Heart (tissue), 3 donors: Measurements from ENCODE around the gene TRABD2A.

- RAMPAGE, long total RNA, 2 experiments: no peak in any of the 2 experiments
Observed at GRCh38 chr2:84880500-84881690, at the start of gene TRABD2A. TRABD2A (minus strand) TSS chr2:84881084.

DNA sequence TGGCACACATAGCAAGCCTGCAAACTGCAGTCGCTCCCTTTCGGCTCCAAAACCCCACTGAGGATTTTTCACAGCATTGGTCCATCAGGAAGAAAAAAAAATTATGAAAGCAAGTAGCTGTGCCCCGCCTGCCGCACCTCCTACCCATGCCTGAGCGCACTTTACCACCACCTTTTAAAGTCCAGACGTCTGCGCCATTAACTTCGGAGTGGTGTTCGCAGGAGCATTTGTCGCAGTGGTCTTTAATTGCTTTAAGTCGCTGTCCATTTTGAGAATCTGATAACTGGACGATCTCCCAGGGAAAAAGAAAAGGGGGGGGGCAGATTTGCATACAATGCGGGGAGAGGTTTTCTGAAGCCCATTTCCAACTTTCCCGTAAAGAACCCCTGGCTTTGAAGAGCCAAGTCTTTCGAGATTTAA lies 817 bp upstream of the TRABD2A start:
- RAMPAGE, long total RNA, 2 experiments: no peak in any of the 2 experiments

DNA sequence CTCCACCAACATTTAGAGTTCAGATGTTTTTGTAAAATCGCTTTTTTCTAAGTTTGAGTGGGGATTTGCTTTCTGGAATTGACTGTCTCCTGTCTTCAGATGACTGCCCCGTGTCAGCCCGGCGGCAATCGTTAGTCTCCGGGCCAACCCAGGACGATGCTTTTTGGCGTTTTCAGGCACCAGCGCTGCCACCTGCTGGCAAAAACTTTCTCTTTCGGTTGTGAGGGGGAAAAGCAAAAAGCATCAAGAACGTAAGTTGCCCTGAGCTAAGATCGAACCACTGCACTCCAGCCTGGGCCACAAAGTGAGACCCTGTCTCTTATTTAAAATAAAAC lies 1.2 kb upstream of the TRABD2A start:
- RAMPAGE, long total RNA, 2 experiments: no peak in any of the 2 experiments

DNA sequence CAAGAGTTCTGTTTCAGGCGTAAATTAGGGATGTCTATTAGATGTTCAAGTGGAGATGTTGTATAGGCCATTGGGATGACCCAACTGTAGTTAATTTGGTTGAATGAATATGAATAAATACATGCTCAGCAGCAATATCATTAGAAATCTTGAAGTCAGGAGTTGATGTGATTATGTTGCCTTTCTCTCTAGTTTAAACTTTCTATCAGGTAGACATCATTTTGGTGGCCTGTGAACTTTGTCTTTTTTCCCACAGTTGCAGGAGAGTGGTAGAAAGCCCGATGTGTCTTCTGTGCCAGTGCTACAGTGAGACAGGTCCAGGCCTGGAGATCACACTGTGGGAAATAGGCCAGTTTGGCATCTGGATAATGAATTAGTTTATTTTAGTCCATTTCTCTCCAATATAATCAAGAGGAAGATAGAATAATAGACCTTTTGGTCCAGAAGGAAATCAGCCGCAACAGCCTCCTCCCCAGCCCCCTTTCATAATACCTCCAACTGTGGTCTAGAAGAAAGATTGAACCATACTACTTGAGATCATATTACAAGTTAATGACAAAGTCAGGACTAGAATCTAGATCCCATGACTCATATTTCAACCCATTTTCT lies 20.4 kb downstream of the KCMF1 start:
- RAMPAGE, long total RNA, 2 experiments: no peak in any of the 2 experiments

GRCh38 chr2:85132888-85133185 lies 355 bp upstream of the TCF7L1 start:
- RAMPAGE, long total RNA, 2 experiments: no peak in any of the 2 experiments

DNA sequence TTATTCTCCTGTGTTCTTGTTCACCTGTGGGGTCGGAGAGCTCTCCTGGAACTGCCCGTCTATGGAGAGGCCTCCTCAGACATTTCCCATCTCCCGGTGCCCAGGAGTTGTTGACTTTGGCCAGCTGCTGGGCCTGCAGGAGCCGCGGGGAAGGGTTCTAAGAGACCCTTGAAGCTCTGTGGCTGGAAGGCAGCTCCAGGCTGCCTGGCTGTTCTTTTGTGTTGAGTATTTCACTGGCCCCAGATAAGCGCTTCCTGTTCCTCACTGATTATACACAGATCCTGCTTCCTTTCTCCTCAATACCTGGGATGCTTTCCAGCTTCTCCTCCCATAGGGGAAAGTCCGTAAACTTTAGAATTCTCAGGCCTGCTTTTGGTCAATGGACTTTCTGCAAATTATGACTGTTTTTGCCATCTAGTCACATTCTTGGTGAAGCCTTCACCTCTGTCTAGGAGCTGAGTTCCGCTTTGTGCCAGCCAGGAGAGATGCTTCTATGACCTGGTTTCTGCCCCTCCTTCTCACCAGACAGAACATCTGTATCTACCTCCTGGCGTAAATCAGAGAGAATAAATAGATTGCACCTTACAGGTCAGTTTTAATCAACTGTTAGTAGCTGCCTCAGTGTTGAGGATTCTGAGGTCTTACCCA lies 57.7 kb downstream of the TGOLN2 start:
- RAMPAGE, long total RNA, 2 experiments: no peak in any of the 2 experiments

DNA sequence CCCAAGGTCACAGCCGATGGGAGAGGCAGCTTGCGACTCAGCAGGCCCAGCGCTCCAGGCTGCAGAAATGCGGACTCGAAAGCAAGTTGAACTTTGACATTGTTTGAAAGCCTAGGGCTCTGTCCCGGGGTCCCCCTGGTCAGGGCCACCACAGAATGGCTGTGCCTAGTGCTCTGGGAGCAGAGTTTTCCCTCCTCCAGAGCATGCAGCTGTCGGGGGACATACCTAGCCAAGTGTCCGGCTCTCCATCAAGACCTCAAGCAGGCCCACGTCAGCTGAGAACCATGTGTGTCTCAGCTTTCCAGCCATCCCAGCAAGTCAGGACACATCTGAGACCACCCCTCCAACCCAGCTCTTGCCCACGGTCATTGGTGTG lies 53.6 kb downstream of the TGOLN2 start:
- RAMPAGE, long total RNA, 2 experiments: no peak in any of the 2 experiments

- RAMPAGE, long total RNA, 2 experiments: no peak in any of the 2 experiments
Observed at GRCh38 chr2:85288001-85288823, 39.6 kb downstream of the TGOLN2 start.

GRCh38 chr2:85306110-85306743 lies 21.6 kb downstream of the TGOLN2 start:
- RAMPAGE, long total RNA, 2 experiments: no peak in any of the 2 experiments

DNA sequence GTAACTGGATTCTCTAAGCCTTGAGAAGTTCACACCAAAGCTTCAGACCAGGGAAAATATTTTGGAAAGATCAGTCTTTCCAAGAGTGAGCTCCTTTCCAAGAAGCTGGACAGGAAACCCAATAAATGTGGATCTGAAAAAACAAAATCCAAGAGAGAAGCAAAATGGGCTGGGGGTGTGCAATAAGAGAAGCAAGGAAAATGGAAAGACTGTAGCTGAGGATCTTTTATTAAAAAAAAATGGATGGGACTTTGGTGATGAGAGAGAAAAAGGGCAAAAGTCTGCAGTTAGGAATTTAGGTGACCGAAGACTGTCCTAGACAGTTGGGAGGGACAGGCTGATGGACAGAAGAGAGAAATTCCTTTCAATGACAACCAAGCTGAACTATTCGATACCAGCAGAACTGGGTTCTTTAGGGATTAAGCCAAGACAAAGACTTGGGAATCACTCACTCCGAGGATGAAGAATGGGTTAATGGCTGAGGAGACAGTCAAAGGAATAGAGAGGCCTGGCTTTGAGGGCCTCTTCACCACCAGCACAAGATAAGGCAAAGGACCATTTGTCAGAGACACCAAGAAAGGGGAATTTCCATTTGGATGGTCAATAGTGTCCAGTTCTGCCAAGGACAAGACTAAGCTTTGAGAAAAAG lies 7.4 kb downstream of the TGOLN2 start:
- RAMPAGE, long total RNA, 2 experiments: no peak in any of the 2 experiments

DNA sequence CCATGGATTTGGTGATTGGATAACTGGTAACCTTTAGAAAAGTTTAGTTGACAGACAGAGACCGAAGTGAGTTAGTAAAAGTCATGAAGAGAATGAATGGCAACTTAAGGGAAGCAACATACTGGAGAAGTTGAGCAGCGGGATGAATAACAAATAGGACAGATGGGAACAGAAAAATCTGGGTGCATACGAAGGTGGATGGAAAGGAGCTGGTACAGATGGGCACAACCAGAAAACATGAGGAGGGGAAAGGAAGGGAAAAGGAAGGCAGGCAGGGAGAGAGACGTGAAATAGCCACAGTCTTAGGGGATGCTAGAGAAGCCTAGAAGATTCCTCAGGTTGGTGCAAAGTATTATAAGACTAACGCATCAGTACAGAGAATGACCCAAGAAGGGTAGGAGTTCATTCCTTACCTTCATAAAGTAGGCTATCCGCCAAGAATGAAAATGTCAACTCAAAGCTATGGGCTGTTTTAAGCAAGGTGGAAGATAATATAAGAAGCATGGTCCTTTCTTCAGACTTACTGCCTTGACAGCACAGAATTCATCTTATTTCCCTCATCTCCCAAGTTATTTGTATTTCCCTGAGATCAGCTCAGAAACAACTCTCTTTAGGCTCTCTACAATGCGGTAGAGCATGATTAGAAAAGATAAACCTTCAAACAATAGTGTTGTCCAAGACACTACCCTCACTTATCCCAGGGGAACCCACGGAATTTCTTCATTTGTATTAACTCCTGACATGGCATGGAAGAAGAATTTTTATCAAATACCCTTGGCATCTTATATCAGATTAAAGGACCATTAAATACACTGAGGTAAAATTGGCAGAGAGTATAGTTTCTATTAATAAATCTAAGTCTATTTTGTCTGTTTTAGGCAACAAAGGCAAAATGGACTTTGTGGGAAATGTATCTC lies 6.7 kb downstream of the TGOLN2 start:
- RAMPAGE, long total RNA, 2 experiments: no peak in any of the 2 experiments

- RAMPAGE, long total RNA, 2 experiments: no peak in any of the 2 experiments
Observed at GRCh38 chr2:85353762-85354309, 492 bp downstream of the RETSAT start.

DNA sequence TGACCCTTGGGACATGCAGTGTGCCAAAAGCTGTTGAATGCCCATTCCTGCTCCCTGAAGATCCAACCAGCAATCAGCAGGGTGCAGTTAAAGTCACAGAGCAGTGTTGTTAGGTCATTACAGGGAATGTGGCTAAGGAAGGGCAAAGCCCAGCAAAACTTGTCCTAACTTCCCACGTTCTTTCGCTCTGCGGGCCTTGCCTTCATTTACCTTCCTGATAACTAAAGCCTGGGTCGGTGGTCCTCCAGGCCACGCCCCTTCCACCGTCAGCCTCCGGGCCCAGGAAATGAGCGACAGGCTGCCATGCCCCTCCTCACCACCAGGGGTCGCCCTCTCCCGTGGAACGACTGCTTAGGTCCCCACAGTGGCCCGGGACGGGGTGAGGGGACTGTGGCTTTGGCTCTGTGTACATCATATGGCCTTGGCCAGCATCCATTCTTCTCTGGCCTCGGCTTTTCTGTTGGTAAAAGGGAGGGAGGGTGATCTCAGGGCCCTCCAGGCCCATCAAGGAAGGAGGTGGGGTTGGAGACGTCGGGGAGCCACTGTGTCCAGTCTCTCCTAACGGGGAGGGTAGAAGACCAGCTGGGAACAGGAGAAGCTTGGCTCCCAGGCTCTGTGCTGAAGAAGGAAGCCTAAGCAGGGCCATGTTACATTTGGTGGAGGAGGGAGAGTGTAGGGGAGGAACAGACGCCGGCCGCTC lies 2.1 kb downstream of the SH2D6 start:
- RAMPAGE, long total RNA, 2 experiments: no peak in any of the 2 experiments

- RAMPAGE, long total RNA, 2 experiments: no peak in any of the 2 experiments
Observed at GRCh38 chr2:85583594-85583851, 708 bp upstream of the VAMP5 start.

- RAMPAGE, long total RNA, 2 experiments: no peak in any of the 2 experiments
Observed at GRCh38 chr2:85584824-85585707, 835 bp downstream of the VAMP5 start.

DNA sequence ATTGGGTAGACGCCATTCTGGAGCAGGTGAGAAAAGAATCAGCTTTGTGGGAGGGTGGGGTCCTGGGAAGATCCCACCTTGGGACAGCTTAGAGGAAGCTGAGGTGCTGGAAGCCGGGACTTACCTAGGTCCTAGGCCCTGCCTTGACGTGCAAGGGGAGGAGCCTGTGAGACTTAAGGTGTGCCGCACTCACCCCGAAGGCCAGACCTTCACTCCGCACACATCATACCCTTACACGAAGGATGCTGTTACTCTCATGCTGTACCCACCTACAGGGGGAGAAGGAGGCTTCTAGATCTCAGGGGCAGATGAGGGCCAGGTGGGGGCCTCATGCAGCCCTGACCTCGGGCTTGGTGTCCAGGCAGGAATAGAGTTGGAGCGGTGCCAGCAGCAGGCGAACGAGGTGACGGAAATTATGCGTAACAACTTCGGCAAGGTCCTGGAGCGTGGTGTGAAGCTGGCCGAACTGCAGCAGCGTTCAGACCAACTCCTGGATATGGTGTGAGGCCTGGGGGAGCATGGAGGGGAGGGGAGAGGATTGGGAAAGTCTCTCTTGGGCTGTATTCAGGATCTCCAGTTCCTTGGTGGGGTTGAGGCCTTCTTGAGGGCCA lies 4.1 kb upstream of the RNF181 start:
- RAMPAGE, long total RNA, 2 experiments: no peak in any of the 2 experiments

- RAMPAGE, long total RNA, 2 experiments: no peak in any of the 2 experiments
Observed at GRCh38 chr2:85601425-85602075, 948 bp downstream of the TMEM150A start.

DNA sequence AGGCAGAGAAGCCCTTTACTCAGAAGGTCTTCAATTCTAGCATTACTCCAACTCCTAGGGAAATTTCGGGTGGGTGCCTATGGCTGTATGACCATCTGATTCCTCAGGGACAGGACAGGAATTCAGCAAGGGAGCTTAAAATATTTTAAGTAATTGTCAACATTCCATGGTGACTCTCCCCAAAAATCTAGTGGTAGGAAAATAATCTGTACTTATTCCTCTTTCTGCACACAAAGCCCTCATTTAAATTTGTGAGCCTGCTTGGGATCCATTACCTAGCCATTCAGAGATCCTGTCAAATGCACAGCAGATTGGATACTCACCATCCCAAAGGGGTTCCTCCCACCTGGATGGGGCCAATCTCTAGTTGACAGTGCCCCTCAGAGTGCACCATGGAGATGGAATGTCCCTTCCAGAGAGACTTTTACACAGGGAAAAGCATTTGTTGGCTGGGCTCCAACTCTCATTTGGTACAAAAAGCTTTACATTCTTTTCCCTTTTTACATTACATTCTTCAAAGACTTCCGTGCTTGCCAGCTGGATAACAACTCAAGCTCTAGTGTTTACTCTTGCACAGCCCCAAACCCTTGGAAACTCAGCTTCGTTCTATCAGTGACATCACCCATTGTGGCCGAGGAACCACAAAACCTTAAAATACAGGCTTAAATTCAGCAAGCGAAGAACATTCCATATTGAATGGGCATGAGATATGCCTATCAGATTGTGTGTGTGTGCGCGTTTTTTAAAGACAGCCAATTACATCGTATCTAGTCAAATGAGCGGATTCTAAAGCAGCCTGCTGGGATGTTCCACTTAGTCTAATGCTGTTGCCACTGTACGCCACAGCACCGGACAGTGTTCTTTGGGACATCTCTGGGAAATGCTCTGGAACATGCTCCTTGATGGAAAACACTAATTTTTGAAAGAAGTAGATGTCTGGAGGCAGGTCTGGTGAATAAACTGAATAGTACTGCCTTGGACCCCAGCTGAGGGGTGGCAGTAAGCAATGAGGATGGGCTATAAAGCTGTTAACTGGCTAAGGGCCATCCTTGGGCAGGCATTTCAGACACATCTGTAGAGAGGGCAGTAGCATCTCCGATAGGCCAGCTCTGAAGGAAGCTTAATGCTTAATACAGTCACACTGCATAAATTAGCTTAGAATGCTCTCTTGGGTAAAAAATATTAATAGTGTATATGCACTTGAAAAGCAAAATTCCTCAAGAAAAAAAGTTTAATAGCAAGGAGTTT lies 3.4 kb upstream of the TMEM150A start:
- RAMPAGE, long total RNA, 2 experiments: no peak in any of the 2 experiments

GRCh38 chr2:85707147-85707651 lies 13.0 kb downstream of the GNLY start:
- RAMPAGE, long total RNA, 2 experiments: no peak in any of the 2 experiments

DNA sequence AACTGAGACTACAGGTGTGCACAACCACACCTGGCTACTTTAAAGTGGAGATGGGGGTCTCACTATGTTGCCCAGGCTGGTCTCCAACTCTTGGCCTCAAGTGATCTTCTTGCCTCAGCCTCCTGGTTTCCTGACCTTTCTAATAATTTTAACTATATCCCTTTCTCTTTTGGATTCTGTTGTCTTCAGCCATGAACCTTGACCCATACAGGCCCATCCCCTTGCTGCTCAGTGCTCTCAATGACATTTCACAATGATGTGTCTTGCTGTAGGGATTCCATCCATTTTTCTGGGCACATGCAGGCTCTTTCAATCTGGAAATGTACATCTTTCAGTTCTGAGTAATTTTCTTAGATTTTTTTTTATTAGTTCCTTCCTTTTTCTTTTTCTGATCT lies 29.8 kb downstream of the GNLY start:
- RAMPAGE, long total RNA, 2 experiments: no peak in any of the 2 experiments